Temporal lobe (tissue), 2 donors: Measurements from ENCODE around the genes SNRNP25, RHBDF1, MRPL28 and MCRIP2.

DNA sequence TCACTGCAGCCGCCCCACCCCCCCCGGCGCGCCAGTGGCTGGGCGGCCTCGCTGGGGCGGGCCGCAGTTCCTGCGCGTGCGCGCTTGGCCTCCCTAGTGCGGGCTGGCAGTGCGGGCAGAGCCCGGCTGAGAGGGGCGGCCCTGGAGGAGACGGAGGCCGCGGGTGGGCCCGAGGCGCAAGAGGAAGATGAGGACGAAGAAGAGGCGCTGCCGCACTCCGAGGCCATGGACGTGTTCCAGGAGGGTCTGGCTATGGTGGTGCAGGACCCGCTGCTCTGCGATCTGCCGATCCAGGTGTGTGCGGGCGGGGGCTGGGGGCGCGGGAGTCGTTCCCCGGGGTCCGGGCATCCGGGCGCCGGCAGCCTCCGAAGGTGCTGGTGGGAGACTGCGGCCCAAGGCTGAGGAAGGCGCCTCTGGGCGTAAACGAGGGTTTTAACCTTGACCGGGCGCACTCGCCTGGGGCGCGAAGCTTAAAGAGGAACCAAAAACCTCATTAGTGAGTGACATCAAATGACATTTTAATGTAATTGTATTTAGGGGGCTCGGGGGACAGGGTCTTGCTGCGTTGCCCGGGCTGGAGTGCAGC lies at the start of gene SNRNP25:
Gene SNRNP25 (plus strand): TSS at position 64 of the 586 bp plus-strand sequence.
- RAMPAGE, long total RNA, result no peak

GRCh38 chr16:64605-65077 lies 7.8 kb downstream of the RHBDF1 start:
- RAMPAGE, long total RNA, result no peak

- RAMPAGE, long total RNA, result no peak
Measured at GRCh38 chr16:72348-73359, at the start of gene RHBDF1. Gene RHBDF1 (minus strand): TSS chr16:72631.

DNA sequence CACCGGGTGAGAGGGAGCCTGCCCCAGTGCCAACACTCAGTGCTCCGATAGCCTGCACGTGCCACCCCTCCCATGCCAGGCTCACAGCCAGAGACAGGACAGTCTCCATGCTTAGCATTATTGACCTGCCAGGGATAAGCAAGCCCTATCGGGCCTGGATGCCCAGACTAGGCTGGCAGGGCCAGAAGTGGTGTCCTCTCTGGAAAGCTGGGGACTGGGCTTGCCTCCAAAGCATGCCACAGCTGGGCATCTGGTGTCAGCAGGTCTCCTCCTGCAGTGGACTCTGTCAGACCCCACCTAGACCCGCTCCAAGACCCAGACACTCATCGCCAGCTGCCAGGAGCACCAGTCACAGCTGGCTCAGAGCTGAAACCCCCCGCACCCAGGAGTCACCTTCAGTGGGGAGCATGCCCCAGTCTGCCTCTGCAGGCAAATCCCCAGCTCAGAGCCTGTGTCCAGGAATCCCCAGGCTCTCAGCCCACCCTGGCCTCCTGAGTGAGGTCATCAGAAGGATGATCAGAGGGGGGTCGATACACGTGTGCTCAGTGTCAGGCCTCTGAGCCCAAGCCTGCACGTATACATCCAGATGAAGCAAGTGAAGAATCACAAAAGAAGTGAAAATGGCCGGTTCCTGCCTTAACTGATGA lies 1.8 kb upstream of the RHBDF1 start:
- RAMPAGE, long total RNA, result no peak

GRCh38 chr16:89624-90177 lies 11.7 kb downstream of the MPG start:
- RAMPAGE, long total RNA, result no peak

GRCh38 chr16:227165-227863 lies 1.9 kb downstream of the LUC7L start:
- RAMPAGE, long total RNA, result no peak

- RAMPAGE, long total RNA, result no peak
Measured at GRCh38 chr16:260980-261764, 14.6 kb downstream of the RGS11 start.

DNA sequence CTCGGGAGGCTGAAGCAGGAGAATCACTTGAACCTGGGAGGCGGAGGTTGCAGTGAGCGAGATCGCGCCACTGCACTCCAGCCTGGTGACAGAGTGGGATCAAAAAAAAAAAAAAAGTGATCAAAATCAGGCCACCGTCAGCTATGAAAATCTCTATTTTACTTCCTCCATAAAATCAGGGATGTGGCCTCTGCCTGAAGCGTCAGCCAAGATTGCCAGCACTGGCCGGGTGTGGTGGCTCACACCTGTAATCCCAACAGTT lies 26.0 kb downstream of the AXIN1 start:
- RAMPAGE, long total RNA, result no peak

- RAMPAGE, long total RNA, result start-site peak on the minus strand at chr16:370501-370533, 65 and 143 reads in 2 replicates
Measured at GRCh38 chr16:369891-371000, at the start of gene MRPL28. Gene MRPL28 (minus strand): TSS chr16:370538.

DNA sequence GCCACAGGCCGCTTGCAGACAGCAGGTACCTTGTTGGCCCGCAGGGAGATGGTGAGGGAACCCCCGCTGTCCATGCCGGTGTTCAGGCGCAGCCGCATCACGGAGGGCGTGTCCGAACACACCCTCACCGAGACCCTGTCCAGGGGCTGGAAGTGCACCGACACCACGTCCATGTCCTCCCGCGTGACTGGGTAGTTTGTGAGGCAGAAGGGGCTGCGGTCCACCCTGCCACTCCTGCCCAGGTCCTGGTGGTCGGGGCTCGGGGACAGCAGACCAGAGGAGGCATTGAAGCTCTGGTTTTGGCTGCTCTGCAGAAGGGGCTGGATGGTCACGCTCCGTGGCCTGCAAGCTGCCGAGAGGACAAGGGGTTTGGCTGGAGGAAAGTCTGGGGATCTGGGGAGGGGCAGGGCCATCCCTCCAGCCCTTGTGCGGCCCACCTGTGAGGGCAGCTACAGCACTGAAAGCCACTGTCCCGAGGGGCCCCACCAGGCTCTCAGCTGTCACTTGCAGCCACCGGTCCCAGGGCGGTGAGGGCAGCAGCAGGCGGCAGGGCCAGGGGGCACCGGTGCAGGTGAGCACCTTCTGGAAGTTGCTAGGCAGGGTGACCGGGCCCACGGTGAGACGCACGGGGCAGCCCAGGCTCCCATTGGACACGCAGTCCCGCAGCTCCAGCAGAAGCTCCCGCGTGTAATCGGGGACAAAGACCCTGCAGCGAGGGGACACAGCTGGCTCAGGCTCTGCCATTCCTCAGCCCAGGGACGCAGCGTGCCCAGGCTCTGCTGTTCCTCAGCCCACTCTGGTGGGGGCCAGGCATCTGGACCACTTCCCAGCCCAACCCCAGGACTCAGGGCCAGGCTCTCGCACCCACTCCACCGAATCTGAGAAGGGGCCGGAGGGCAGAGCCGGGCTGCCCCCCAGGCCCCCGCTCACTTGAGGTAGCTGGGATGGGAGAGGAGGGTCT lies 5.4 kb downstream of the PGAP6 start:
- RAMPAGE, long total RNA, result no peak

DNA sequence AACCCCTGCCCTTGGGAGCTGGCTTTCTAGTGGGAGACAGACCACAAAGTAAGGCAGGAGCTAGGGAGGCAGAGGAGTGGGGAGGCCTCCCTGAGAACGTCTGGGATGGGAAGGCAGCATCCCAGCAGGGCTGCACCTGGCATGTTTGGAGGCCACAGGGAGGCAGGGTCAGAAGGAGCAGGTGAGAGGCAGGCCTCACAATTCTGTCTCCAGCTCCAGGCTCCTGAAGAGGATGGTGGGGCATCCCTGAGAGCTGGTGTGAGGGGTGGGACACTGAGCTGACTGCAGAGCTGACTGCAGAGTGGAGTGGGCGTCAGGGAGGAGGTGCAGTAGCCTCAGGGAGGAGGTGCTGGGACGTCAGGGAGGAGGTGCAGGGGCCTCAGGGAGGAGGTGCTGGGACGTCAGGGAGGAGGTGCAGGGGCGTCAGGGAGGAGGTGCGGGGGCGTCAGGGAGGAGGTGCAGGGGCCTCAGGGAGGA lies 41.7 kb downstream of the RAB11FIP3 start:
- RAMPAGE, long total RNA, result no peak

DNA sequence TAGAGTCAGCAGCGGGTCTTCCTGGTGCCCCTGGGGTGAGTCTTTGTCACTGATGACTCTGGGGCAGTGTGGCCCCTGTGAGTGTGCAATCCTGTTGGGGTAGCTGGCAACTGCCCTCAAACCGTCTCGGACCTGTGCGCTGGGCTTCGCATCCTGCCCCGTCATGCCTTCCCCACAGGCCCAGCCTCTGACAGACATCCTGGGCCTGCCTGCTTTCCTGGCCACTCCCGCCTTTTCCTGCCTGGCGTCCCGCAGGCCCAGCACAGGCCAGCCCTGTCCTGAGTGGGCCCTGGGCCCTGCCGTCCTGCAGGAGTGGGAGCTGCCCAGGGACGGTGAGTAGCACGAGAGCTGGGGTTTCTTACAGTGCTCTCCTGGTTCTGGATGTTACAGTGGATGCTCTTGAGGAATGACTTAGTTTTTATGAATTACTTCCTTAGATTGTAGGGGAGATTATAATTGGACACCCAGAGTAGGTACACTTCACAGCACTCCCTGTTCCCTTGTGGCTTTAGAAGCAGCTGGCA lies 50.1 kb upstream of the CAPN15 start:
- RAMPAGE, long total RNA, result no peak

GRCh38 chr16:509058-509657 lies 18.4 kb upstream of the CAPN15 start:
- RAMPAGE, long total RNA, result no peak

DNA sequence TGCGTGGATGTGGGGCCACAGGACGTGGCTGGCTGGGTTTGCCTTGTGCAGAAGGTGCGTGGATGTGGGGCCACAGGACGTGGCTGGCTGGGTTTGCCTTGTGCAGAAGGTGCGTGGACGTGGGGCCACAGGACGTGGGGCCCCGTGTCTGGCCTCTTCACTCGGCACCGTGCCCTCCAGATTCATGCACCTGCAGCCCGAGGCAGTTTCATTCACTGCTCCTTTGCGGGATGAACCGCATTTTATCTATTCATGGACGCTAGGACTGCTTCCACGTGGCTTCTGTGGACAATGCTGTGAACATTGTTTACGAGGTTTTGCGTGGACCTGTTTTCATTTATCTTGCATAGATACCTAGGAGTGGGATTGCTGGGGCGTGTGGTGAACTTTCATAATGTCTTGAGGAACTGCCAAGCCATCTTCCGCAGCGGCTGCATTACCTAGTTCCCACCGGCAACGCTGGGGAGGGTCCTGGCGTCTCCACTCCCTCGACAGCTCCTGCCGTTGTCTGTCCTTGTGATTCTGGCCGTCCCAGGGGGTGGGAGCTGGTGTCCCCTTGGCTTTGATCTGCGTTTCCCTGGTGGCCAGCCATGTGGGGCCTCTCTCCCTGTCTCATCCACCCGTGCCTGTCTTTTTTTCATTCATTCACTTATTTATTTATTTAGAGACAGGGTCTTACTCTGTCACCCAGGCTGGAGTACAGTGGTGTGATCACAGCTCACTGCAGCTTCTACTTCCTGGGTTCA lies 14.6 kb downstream of the CAPN15 start:
- RAMPAGE, long total RNA, result no peak

DNA sequence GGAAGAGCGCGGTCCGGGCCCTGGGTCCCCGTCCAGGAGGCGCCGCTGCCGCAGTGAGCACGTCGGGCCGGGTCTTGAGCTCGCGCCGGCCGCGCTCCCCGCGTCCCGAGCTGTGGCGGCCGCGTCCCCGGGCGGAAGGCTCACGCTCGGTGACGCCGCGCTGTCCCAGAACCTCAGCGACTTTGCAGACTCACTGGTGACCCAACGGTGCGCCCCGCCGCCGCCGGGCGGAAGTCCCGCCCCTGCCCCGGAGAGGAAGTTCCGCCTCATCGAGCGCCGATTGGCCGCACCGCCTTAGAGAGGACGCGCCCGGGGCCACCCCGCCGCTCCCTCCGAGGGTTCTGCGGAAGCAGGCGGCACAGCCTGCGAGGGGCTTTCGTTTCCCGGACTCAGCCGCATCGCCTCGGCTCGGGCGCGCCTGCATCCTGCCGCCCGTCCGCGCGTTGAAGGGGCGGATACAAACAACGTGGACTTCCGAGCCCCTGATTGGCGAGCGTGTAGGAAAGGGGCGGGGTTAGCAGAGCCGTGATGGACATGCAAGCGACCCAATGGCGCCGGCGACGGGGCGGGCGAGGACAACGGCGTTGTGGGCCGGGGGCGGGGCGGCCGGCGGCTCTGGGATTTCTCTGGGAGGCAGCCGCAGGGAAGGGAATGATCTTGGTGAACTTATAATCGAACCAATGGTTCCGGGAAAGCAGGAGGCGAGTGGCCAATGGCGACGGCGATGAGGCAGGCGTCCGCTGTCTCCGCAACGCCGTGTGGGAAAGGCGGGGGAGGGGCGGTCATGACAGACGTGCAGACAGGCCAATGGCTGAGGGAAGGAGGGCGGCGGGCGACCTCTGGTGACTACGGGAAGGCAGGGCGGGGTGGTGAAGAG lies 577 bp upstream of the RAB40C start:
- RAMPAGE, long total RNA, result no peak

GRCh38 chr16:636910-637184 lies 742 bp upstream of the METTL26 start:
- RAMPAGE, long total RNA, result no peak

DNA sequence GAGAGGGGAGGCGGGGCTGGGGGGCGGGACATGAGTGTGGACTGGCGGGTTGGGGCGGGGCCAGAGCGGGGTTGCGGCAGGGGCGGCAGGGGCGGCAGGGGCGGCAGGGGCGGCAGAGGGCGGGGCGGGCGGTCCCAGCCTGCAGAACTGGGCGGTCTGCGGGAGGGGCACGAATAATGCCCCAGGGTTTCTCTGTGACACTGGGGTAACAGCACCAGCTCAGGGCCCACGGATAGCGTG lies 1.0 kb upstream of the METTL26 start:
- RAMPAGE, long total RNA, result no peak

- RAMPAGE, long total RNA, result no peak
Measured at GRCh38 chr16:641363-642529, at the start of gene MCRIP2. Gene MCRIP2 (plus strand): TSS chr16:641828.

DNA sequence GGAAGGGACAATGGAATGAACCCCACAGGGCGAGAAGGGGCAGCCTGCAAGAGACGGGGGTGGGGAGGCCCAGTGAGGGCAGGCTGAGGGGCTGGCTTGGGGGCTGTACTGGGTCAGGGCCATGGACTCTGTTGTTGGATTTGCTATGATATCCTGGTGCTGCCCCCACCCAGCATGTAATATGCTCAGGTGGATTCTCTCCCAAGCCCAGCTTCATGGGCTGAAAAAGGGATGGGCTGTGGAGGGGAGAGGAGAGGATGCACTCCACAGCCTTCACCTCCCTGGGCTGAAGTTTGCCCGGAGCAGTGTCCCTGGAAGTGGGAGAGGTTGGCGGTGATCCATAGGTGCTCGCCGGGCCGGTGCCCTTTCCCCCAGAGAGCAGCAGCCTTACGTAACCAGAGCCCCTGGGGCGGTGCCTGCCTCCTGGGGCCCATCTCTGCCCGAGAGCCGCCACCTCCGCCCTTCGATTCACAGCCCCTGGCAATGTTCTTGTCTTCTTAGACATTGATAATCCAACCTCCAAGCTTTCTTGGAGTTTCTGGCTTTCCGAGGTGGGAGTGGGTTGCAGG lies 3.4 kb upstream of the WDR90 start:
- RAMPAGE, long total RNA, result no peak

GRCh38 chr16:657981-658982 lies 9.1 kb downstream of the WDR90 start:
- RAMPAGE, long total RNA, result no peak